ENCODE data around the gene CLUAP1.

DNA sequence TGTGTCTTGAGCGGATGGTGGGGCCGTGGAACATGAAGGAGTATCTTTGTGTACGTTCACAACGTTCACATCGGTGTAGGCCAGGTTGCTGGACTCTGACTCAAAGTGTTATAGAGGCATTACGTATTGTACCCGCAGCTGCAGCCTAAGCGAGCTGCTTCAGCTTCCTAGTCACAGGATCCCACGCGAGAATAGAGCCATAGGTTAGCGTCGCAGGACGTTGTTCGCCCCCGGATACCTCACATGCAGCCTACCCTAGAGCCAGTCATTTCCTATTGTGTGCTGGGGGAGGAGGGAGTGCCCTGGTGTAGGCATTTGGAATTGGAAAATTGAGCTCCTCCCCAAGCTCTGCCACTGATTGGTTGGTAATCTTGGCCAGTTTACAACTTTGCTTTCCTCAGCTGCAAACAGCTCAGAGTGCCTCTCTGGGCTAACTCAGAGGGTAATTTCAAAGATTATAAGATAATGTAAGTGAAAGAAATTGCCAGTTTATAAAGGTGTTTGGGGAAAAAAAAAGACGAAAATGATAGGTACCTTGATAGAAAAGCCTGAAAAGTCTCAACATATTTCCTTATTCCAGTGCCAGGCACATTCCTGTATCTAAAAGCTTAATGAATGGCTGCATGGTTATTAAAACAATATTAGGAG lies 588 bp downstream of the NAA60 start:
- PRO-cap = unidirectional peak, minus-strand start at position 281 of the sequence

GRCh38 chr16:3500665-3501374 lies at the start of gene CLUAP1:
TSS of gene CLUAP1 (plus strand) at chr16:3501004.
- PRO-cap = bidirectional peak, plus-strand start at chr16:3501033, minus-strand start at chr16:3500796; bidirectional peak, plus-strand start at chr16:3501164, minus-strand start at chr16:3501066

- PRO-cap = no peak
Measured at GRCh38 chr16:3578700-3579169, 1.5 kb upstream of the NLRC3 start.

DNA sequence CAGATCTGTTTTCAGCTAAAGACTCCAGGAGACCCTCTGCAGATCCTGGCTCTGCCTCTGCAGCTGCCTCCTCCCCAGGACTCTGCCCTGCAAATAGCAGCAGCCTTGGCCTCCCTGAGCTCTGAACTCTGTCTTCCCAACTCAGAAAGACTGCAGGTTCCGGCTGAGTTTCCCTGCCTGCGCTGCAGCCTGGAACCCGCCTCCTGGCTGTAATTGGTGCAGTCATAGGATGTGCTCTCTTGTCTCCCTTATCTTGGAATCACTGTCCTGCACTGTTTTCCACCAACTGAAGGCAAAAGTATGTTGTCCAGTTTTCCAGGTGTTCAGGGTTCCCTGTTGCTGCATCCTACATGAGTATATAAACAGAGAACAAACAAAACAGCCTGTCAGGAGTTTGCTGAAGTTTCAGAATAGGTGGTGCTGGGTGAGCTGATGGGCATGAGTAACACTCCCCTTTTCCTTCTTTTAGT lies 14.2 kb upstream of the DNASE1 start:
- PRO-cap = no peak

DNA sequence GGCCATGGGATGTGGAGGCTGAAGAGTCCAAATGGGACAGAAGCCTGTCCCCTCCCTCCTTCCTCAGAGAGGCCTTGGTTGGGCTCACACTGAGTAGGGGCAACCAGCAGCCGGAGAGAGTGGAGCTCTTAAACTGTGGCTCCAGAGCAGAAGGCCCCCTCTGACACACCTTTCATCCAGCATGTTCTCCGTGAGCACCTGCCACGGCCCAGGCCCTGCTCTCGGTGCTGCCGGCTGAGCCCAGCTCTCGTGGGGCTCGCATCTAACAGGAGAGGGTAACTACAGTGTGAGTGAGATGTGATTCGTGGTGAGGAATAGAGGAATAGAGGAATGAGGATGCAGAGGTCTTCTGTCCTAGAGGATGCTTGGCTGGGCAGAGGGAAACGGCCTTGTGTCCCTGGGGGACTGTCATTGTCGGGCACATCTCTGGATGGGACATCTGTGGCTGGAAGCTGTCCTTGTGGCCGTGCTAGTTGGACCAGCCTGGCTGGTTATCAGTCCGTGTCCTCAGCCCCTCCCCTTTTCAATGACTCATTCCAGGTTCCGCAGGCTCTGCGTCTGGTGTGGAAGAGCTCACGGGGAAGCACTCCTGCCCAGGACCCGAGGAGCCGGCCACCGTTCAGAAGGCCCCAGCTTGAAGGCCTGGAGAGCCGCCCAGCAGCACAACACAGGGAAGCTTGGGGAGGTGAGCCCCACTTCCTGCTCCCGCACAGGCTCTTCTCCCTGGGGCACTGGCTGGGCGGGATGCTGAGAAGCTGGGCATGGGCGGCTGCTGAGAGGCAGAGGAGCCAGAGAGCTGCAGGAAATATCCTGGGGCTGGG lies 11.9 kb upstream of the DNASE1 start:
- PRO-cap = no peak

DNA sequence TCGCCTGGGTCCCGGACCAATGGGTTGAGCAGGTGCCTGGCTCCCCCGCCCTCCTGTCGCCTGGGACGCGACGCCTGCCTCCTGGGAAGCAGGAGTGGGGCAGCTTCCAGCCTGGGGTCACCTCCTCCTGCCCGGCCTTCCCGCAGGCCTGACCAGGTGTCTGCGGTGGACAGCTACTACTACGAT lies 1.9 kb downstream of the DNASE1 start:
- PRO-cap = no peak

GRCh38 chr16:3662554-3663786 lies 8.5 kb downstream of the DNASE1 start:
- PRO-cap = no peak

GRCh38 chr16:3770376-3770950 lies 53.1 kb upstream of the TRAP1 start:
- PRO-cap = no peak

- PRO-cap = unidirectional peak, minus-strand start at chr16:3881724
Measured at GRCh38 chr16:3881583-3881948, 1.1 kb upstream of the CREBBP start.

DNA sequence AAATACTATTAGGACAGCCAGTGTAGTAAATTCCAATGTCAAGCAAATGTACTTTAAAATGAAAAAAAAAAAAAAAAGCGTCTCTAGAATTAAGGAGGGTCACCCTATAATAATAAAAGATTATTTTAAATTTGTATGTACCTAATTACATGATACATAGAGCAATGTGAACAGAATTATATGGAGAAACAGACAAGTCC lies 49.3 kb upstream of the CREBBP start:
- PRO-cap = no peak

- PRO-cap = no peak
Measured at GRCh38 chr16:3946078-3946568, 65.6 kb upstream of the CREBBP start.

- PRO-cap = no peak
Measured at GRCh38 chr16:3999273-3999812, 116.9 kb downstream of the ADCY9 start.

DNA sequence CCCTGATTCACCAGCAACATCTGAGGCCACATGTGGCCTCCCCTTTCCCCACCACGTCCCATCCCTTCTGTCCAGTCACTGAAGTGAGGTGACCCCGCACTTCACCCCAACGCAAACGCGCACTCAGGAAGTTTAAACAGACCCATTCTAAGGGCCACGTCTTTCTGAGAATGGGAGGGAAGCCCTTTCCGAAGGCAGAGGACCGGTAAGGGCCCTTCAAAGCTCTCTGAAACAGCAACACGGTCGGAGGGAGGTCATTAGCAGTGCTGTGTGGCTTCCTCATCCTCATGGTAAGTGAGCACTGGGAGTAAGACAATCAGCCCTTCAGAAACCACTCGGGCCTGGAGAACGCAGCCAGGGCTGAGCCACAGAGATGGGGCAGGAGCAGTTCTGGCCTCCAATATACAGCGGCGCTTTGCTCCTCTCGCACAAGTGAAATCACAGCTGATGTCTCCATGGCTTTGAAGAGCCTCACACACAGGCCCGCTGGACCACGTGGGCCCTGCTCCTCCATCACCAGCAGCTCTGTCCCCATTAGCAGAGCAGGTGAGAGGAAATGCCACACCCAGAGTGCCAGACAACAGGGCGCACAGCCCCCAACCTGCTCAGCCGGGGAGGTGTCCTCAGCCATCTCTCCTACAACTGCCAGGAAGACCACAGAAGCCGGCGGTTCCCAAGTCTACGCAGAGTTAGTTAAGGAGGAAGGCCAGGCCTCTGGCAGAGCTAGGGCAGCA lies 23.6 kb downstream of the SRL start:
- PRO-cap = no peak

DNA sequence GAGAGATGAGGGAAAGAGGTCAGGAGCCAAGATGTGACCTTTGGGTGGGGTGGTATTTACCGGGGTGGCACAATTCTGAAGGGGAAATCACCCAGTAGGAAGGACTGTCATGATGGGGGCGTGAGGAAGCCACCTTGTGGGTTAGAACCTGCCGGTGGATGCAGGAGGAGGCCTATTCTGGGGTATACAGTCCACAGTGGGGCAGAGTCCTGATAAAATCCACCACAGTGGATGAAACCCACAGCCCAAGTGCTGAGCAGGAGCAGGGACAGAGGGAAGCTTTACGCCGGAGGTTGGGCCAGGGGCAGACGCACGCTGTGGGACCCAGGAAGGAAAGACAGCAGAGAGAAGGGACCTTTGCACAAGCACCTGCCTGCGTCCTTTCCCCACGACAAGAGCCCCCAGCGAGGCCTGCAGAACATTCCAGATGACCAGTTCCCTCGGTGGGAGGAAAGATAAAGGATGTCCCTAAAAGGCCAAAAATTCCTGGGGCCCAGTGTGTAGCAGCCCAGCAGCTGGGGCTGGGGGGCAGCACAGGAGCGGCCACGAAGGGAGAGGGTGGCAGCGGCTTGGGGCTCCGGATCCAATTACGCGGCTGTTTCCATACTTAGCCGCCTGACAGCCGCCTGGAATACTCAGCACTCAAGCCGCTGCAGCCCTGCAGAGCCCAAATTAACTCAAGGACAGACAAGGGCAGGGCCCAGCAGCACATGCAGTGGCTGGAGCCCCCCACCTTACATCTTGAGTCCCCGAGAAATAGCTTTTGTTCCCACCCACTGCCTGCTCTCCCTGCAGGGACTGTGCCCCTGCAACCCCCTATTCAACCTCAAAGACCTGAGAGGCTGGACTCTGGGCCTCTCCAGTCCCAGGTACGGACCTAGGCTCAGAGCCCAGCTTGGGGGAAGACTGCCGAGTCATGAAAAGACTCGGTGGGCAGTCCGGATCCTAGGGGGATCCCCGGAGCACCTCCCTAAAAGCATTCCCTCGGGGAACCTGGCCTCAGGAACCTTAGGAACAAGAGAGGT lies 1.3 kb downstream of the SRL start:
- PRO-cap = no peak

- PRO-cap = no peak
Measured at GRCh38 chr16:4257195-4258510, 15.2 kb downstream of the TFAP4 start.

- PRO-cap = no peak
Measured at GRCh38 chr16:4337971-4339223, 12.7 kb downstream of the PAM16 start.

DNA sequence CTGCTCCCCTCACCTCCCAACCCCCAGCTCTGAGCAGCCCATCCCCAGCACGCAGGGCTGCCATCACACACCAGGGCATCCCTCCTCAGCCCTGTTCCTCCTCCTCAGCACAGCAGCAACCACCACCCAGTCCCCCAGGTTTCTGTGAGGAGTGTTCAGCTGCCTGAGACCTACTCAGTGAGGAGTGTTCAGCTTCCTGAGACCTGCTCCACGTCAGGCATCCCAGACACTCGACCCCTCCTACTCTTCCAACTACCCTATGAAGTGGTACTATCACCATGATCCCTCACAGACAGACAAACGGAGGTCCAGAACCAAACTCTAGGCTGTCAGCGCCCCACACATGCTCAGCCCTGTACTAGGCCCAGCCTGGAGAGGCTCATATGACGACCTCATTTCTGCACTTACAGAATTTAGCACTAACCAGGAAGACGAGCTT lies 21.0 kb downstream of the CORO7 start:
- PRO-cap = no peak

- PRO-cap = no peak
Measured at GRCh38 chr16:4511424-4512032, 27.0 kb downstream of the CDIP1 start.

DNA sequence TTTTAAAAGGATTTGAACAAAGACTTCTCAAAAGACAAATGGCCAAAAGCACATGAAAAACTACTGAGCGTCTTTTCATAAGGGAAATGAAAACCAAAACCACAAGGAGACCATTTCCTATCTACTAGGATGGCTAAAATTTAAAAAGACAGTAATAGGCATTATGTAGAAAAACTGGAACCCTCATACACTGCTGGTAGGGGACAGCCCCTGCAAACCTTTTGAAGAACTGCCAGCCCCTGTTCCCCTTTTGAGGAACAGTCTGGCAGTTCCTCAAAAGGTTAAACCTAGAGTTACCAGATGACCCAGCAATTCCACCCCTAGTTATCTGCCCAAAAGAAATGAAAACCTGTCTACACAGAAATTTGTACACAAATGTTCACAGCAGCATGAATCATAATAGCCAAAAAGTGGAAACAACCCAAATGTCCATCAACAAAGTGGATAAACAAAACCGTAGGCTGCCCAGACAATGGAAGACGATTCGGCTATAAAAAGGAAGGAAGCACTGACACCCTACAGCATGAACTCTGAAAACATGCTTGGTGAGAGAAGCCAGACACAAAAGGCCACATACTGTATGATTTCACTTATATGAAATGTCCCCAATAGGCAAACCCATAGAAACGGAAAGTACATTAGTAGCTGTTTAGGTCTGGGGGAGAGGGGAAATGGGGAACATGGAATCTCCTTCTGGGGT lies 22.8 kb downstream of the CDIP1 start:
- PRO-cap = no peak

GRCh38 chr16:4537131-4538164 lies 1.1 kb downstream of the CDIP1 start:
- PRO-cap = unidirectional peak, plus-strand start at chr16:4537939